ENCODE measurements around a stretch of chr4.

DNA sequence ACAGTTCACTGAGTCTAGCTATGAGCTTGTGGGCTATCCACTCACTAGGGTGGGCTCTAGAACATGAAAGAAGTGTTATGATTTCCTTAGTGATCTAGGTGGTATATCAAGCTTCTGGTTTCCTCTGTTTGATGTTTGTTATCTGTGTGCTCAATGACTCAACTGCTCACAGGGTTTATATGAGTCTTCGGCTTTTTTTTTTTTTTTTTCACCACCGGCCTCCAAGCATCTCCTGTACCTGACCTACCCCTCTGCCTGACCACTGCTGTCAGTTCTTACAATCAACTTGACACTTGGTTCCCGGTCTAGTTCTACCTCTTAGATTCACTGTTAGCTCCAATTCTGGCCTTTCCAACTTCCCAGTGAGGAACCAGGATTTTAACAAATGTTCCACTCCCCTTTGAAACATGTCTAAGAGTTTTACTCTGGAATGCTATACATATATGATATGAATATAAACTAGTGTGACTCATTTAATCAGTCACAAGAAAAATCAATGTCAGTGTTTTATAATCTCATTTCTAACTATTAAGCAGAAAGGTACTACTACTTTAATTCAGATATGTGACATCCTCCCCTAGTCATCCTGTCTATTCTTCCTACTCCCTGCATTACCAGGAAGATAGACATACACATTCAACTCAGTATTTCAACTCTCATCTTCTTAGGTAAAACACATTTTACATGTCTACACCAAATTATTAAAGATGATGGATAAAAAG, 102.9 kb downstream of the PAPSS1 start:
- PRO-cap = no peak

GRCh38 chr4:107824188-107824377, 649 bp upstream of the SGMS2 start:
- PRO-cap = no peak

GRCh38 chr4:107825451-107825886, 737 bp downstream of the SGMS2 start:
- PRO-cap = no peak

DNA sequence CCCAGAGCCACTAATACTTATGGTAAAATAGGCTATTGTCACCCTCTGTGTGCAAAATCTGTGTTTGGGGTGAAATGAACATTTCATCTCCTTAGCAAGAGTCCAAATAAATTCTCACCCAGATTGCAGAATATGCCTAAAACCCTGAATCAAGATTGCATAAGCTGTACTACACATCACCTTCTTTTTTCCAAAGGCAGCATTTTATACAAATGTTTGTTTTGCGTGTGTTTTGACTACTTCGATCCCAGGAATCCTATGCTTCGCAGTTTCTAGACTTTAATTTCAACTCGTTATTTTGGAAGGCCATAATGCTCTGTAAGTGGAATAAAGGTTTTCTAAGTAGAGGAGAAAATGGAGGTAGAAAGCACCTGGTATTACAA, 12.2 kb upstream of the HADH start:
- PRO-cap = no peak

- PRO-cap = no peak
These were observed 92.6 kb upstream of the RPL34 start for GRCh38 chr4:108527809-108528159.

GRCh38 chr4:109527175-109527494, 32.9 kb upstream of the MCUB start:
- PRO-cap = no peak

DNA sequence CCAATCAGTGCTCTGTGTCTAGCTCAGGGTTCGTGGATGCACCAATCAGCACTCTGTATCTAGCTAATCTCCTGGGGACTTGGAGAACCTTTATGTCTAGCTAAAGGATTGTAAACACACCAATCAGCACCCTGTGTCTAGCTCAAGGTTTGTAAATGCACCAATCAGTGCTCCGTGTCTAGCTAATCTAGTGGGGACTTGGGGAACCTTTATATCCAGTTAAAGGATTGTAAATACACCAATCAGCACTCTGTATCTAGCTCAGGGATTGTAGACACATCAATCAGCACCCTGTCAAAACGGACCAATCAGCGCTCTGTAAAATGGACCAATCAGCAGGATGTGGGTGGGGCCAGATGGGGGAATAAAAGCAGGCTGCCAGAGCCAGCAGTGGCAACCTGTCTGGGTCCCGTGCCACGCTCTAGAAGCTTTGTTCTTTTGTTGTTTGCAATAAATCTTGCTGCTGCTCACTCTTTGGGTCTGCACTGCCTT, 2.0 kb upstream of the MCUB start:
- PRO-cap = no peak

DNA sequence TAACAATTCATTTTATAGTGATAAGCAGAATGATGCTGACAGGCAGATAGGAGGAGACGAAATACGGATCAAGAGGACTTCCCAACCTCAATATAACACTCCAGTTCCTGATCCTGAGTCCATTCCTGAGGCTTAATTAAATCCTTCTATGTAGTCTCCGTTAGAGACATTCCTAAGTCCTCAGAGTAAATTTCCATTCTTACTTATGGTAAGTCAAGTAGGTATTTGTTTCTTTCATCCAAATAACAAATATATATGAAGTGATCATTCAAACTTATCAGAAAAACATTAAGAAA, 16.0 kb downstream of the MCUB start:
- PRO-cap = no peak

DNA sequence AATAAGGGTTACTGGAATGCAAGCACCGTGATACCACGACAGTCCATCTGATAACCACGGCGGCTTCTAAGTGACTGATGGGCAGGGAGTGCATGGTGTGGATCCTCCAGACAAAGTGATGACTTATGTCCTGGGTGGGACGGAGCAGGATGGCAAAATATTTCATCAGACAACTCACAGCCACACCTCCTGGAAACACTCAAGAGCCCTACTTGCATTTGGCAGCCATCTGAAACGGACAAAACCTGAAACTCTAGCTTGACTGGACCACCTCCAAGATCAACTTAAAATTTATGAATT, 25.8 kb downstream of the LRIT3 start:
- PRO-cap = no peak

DNA sequence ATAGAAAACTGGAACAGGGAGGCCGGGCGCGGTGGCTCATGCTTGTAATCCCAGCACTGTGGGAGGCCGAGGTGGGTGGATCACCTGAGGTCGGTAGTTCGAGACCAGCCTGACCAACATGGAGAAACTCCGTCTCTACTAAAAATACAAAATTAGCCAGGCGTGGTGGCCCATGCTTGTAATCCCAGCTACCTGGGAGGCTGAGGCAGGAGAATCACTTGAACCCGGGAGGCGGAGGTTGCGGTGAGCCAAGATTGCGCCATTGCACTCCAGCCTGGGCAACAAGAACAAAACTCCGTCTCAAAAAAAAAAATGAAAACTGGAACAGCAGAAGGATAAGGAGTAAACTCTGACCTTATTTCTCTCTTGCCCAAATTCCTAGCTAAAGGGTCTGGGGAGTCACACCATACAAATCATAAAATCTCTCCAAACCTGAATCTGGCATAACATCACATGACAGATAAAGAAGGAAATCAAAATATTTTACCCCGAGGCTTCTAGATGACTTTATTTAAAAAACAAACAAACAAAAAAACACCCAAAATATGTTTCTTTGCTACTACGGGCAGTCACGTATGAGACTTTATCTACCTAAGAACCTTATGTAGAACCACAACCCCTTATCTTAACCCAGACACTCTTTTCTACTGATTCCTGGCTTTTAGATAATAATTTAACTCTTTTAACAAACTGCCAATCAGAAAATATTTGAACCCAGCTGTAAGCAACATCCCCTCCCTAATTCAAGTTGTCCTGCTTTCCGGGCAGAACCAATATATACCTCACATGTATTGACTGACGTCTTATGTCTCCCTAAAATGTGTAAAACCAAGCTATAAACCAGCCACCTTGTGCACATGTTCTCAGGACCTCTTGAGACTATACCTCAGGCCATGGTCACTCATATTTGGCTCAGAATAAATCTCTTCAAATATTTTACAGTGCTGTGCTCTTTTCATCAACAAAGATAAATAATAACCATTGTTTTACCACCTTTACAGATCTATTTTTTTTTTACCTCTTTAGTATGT, 15.5 kb downstream of the ELOVL6 start:
- PRO-cap = no peak

GRCh38 chr4:110515587-110516177, 39.7 kb downstream of the ENPEP start:
- PRO-cap = no peak

- PRO-cap = no peak
These were observed 11.8 kb downstream of the PITX2 start for GRCh38 chr4:110610824-110611824.

GRCh38 chr4:110876206-110876548, 253.3 kb upstream of the PITX2 start:
- PRO-cap = no peak

GRCh38 chr4:110876715-110877290, 253.9 kb upstream of the PITX2 start:
- PRO-cap = no peak

GRCh38 chr4:112147535-112148310, 2.5 kb downstream of the FAM241A start:
- PRO-cap = unidirectional peak, minus-strand start at chr4:112148073

DNA sequence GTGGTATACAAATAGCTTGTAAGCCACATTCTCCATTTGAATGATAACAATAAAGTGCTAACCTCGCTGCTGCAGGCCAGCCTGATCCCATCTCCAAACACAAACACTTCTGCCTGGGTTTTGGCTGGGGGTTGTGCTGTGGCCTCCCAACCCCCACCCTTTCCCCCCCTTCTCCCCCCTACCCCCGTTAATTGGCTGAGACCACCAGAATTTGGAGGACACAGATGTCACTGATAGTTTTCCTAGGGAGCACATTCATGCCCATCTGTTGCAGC, 46.4 kb downstream of the ALPK1 start:
- PRO-cap = no peak

DNA sequence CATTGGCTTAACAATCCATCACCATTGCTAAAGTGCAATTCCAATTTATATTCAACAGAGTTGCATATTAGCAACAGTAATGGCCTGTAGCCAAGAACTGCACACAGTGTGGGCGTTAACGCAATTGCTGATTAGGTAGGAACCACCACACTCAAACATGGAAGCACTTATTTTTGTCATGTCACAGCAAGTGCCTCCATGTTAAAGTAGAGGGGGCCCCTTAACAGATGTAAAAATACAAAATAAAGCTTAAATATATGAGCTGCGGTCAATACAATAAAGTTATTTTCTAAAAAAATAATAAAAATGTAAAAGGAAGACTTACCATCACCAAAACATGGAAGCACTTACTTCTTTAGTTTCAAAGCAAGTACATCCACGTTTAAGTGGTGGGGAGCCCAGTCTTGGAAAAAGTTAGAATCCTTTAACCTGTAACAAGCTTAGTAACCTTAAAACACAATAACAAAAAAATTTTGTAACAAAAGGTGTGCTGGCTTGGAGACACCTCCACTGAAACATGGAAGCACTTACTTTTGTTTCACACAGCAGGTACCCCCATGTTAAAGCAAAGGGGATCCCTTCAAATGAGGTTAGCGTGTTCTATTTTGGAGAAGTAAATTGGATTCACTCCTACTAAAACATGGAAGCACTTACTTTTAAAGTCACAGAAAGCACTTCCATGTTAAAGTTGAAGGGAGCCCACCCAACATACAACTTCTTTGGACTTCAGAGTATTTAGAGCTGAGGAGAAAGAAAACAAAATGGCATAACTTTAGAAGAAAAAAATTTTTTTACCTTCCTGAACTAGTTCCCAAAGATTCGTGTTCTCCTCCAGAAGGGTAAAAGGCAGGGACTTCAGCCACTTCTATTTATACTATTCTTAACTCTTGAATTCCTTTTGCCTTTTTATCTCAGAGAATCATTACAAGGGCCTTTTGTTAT, 11.2 kb downstream of the LARP7 start:
- PRO-cap = no peak

GRCh38 chr4:113295625-113296038, 246.2 kb downstream of the ANK2 start:
- PRO-cap = no peak

GRCh38 chr4:113397061-113397451, 347.6 kb downstream of the ANK2 start:
- PRO-cap = no peak

DNA sequence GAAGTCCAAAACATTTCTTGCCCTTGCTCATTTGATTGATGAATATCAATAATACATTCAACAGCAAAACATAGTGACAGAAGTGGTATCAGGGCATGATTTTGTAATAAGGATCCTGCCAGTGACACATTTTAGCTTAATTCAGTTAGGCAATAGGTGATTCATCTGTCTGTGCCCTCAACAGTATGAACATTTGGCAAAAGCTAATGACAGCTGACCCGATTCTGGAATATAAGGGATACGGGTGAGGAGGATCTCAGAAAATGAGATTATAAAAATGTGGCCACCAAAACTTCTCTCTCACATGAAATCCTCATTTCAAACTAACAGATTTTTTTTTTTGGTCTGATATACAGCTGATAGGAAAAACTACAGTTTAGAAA, 293.9 kb downstream of the CAMK2D start:
- PRO-cap = no peak

Data from parotid gland (tissue), 1 donor.